Metastatic Liver Carcinoma in the Lung (tissue), 2 donors: Measurements from ENCODE around the genes MBD3 and BTBD2.

DNA sequence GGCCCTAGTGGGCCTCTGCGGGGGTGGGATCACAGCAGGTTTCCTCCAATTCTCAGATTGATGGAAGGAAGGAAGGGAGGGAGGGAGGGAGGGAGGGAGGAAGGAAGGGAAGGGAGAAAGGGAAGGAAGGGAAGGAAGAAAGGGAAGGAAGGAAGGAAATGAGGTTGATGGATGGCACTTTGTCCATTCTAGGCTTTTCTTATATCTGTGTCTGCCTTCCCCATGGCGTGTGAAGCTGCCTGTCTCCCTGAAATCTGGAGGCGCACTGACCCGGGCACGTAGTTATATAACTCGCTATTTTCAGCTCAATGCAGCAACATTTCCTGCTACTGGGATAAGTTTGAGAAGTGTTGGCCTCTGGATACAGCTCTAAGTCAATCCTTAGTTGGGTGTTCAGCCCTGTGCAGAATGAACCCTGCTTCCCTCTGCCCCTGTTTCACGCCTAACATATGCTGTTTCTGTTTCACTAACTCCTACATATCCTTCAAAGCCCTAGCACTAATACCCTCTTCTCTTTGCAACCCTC is 3.2 kb downstream of the ADAMTSL5 start:
- PRO-cap, 2 experiments, result no peak in any of the 2 experiments

- PRO-cap, 2 experiments, result peak in 1 of 2 experiments; most common plus-strand start chr19:1591774 (in 1)
Measured at GRCh38 chr19:1591304-1592091, 1.2 kb downstream of the MBD3 start.

GRCh38 chr19:1592092-1592585 is 526 bp downstream of the MBD3 start:
- PRO-cap, 2 experiments, result peak in 2 of 2 experiments; most common plus-strand start chr19:1592467 (in 2); most common minus-strand start chr19:1592341 (in 2)

GRCh38 chr19:1592586-1593488 is at the start of gene MBD3:
TSS of gene MBD3 (minus strand) at chr19:1592865.
- PRO-cap, 2 experiments, result peak in 2 of 2 experiments; most common plus-strand start chr19:1593001 (in 2); most common minus-strand start chr19:1592800 (in 2)

- PRO-cap, 2 experiments, result no peak in any of the 2 experiments
Measured at GRCh38 chr19:1619076-1619638, 13.9 kb upstream of the UQCR11 start.

DNA sequence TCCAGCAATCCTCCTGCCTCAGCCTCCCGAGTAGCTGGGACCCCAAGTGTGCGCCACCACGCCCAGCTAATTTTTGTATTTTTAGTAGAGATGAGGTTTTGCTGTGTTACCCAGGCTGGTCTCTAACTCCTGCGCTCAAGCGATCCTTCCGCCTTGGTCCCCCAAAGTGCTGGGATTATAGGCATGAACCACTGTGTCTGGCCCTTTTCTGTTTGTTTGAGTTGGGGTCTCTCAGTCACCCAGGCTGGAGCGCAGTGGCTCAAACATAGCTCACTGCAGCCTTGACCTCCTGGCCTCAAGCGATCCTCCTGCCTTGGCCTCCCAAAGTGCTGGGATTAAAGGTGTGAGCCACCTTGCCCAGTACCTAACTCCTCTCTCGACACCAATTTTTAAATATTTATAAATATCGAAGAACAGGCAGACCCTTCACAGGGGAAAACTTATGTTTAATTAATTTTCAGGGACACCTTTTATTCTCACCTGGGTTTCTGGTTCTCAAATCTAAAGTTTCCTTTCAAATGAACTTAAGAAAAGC is 9.0 kb downstream of the TCF3 start:
- PRO-cap, 2 experiments, result no peak in any of the 2 experiments

- PRO-cap, 2 experiments, result no peak in any of the 2 experiments
Measured at GRCh38 chr19:1648705-1649777, 3.4 kb downstream of the TCF3 start.

- PRO-cap, 2 experiments, result no peak in any of the 2 experiments
Measured at GRCh38 chr19:1766675-1767097, 13.4 kb downstream of the ONECUT3 start.

DNA sequence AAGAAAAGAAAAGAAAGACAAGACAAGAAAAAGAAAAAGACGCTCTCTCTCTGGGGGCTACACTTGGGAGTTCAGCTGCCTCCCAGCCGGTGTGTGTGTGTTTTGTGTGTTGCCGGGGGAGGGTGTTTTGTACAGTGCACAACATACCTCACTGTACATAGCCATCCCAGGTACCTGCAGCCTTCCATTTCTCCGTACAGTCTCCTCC is 16.6 kb downstream of the ATP8B3 start:
- PRO-cap, 2 experiments, result no peak in any of the 2 experiments

GRCh38 chr19:1851675-1852923 is 3.8 kb upstream of the REXO1 start:
- PRO-cap, 2 experiments, result no peak in any of the 2 experiments

DNA sequence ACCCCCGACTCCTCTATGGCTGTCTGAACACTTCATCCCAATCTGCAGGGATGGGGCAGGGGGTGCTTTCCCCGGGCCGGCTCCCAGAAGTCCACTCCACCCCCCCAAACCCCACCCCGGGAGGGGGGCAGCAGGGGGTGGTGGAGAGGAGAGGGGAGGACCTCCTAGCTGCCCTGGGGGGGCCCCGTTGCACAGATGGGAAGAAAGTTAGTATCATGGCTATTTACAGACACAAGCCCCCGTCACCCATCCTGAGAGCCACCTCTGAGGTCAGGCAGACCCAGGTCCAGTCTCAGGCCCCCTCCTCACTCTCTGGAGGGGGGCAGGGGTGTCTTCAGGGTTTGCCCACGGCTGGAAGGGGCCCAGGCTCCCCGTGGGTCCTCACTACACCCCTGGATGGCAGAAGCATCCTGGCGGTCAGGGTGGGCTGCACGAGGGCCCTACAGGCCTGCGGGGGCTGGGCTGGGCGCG is 5.8 kb upstream of the REXO1 start:
- PRO-cap, 2 experiments, result no peak in any of the 2 experiments

GRCh38 chr19:1863746-1864602 is 595 bp upstream of the KLF16 start:
- PRO-cap, 2 experiments, result peak in 2 of 2 experiments; most common plus-strand start chr19:1864190 (in 2)

DNA sequence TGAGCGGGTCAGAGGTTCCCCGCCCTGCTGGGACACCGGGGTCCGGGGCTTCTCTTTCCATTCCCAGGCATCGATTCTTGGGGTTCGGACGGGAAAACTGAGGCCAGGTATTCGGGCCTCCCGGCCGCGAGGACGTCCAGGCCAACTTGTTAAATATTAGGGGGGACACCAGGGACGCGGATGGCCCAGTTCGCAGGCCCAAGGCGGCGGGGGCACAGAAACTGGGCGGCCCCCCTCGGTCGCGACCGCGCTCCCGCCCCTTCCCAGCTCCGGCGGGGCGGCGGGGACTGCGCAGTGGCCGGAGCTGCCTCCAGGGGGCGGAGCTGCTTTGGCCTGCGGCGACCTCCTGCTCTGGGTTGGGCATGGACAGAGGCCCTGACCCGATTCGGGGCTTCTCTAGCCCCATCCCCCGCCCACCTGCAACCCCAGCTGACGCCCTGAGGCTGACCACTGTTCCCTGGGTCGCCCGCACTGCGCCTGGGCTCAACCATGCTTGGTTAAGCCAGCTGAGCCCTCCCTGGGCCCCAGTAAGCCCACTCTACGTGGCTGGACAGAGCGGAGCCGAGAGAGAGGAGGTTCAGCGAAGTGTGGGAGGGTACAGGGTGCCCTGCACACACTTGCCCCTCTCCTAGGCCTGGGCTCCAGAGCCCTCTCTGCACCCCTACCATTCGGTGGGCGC is 1.4 kb upstream of the KLF16 start:
- PRO-cap, 2 experiments, result peak in 2 of 2 experiments; most common minus-strand start position 274 of the sequence (in 2)

- PRO-cap, 2 experiments, result no peak in any of the 2 experiments
Measured at GRCh38 chr19:1907734-1908513, 2.7 kb downstream of the ADAT3 start.

DNA sequence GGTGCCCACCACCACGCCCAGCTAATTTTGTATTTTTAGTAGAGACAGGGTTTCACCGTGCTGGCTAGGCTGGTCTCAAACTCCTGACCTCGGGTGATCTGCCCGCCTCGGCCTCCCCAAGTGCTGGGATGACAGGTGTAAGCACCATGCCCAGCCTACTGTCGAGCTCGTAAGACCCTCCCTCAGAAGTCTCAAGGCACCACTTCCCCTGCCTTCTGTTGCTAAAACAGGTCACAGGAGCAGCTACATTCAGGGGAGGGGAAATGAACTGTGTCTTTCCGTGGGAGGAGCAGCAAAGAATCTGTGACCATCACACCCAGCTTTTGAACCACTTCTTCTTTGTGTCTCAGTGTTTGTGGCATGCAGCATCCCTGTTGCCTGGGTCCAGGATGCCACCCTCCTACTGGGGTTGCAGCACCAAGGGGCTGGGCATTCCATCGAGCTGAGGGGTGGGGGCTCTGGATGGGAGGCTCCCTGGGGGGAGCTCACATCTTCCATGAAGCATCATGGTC is 7.8 kb upstream of the CSNK1G2 start:
- PRO-cap, 2 experiments, result no peak in any of the 2 experiments

GRCh38 chr19:1981383-1981972 is 34.0 kb downstream of the BTBD2 start:
- PRO-cap, 2 experiments, result no peak in any of the 2 experiments

DNA sequence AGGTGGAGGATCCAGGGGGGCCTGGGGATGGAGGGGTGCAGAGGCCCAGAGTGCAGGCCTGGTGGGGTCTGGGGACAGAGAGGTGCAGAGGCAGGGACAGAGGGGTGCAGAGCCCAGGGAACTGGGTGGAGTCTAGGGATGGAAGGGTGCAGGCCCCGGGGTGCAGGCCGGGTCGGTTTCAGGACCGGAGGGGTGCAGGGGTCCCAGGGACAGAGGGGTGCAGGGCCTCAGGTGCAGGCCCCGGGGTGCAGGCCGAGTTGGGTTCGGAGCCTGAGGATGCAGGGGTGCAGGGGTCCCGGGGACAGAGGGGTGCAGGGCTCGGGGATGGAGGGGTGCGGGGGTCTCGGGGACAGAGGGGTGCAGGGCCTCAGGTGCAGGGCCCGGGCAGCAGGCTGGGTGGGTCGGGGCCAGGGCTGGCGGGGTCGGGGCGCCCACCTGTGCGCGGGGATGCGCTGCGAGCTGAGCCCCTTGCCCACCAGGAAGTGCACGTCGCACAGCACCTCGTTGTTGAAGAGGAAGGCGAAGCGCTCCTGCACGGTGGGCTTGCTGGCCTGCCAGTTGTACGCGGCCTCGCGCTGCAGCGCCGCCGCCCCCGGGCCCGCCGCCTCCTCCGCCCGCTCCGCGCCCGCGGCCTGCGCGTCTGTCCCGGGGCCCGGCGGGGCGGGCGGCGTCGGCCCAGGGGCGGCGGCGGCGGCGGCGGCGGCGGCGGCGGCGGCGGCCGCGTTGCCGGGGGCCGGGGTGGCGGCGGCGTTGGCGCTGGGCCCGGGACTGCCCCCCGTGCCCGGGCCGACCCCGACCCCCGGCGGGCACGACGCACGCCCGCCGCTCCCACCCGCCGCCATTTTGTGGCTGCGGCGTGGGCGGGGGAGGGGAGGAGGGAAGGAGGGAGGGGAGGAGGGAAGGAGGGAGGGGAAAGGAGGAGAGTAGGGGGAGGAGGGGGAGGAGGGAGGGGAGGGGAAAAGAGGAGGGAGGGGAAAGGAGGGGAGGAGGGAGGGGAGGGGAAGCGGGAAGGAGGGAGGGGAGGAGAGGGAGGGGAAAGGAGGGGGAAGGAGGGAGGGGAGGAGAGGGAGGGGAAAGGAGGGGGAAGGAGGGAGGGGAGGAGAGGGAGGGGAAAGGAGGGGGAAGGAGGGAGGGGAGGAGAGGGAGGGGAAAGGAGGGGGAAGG is at the start of gene BTBD2:
Gene BTBD2, minus strand, starts transcription at position 853 of the 1,164 bp plus-strand sequence.
- PRO-cap, 2 experiments, result peak in 2 of 2 experiments; most common minus-strand start position 845 of the sequence (in 2)

- PRO-cap, 2 experiments, result no peak in any of the 2 experiments
Measured at GRCh38 chr19:2027325-2027955, 11.9 kb upstream of the BTBD2 start.

DNA sequence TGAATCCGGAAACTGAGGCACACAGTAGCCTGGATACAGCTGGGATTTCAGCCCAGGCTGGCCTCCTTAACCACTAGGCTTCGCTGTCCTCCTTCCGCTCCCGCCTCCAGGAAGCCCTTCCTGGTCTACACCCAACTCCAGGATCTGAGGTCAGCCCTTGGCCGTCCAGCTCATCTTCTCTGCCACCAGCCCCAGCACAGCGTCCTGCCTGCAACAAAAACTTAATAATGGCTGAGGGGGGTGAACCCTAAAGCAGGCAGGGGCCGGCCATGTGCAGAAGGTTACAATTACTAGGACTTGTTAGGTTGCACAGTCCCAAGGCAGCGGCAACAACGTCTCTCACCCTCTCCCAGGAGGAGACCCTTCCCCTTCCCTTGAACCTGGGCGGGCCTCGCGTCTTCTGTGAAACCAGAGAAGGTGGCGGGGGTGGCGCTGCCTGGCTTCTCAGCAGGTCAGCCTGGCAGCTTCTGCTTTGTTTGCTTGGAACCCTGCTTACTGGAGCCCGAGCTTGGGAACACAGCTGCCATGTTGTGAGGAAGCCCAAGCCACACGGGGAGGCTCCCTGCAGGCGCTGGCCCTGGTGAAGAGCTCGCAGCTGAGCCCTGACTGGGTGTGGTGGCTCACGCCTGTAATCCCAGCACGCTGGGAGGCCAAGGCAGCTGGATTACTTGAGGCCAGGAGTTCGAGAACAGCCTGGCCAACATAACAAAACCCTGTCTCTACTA is 15.5 kb downstream of the MKNK2 start:
- PRO-cap, 2 experiments, result no peak in any of the 2 experiments

DNA sequence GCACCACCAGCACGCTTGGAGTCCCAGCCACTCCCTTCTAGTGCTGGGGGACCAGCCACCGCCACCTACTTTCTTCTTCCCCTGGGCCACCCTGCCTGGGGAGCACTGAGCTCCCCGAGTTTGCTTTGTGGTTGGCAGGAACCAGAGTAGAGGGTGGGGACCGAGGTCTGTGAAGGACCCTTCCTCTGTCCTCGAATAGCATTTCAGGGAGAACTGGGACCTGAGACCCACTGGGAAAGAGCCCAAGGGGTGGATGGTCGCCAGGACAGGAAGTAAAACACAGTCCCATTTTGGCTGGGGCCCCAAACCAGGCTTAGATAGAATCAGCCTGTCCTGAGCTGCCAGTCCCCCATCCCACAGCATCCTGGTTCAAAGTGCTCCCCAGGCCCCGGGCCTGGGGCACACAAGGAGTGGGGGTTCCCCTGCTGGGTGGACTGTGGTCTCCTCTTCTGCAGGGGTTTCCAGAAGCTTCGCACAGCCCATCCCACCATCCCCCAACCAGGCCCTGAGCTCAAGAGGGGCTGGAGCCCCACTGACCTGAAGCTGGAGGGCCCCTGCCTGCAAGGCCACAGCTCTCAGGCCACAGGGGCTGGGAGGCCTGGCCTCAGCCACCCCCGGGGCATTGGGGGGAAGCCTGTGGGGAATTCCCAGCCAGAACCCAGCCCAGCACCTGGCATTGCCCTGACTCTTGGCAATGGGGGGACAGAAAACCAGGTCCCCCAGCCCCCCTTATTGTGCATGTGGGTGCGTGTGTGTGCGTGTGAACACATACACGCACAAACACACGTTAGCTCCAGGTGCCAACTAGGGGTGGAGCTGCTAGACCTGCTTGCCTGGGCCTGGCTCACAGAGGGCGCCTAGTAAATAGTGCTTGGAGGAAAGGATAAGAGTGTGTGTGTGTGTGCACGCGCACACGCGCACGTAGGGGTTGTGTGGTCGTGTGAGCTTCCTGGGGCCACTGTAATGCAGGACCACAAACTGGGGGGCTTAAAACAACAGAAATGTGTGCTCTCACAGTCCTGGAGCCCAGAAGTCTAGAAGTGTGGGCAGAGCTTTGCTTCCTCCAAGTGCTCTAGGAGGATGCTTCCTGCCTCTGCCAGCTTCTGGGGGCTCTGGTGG is 1.0 kb upstream of the MKNK2 start:
- PRO-cap, 2 experiments, result no peak in any of the 2 experiments